ENCODE measurements around a stretch of chr2.

DNA sequence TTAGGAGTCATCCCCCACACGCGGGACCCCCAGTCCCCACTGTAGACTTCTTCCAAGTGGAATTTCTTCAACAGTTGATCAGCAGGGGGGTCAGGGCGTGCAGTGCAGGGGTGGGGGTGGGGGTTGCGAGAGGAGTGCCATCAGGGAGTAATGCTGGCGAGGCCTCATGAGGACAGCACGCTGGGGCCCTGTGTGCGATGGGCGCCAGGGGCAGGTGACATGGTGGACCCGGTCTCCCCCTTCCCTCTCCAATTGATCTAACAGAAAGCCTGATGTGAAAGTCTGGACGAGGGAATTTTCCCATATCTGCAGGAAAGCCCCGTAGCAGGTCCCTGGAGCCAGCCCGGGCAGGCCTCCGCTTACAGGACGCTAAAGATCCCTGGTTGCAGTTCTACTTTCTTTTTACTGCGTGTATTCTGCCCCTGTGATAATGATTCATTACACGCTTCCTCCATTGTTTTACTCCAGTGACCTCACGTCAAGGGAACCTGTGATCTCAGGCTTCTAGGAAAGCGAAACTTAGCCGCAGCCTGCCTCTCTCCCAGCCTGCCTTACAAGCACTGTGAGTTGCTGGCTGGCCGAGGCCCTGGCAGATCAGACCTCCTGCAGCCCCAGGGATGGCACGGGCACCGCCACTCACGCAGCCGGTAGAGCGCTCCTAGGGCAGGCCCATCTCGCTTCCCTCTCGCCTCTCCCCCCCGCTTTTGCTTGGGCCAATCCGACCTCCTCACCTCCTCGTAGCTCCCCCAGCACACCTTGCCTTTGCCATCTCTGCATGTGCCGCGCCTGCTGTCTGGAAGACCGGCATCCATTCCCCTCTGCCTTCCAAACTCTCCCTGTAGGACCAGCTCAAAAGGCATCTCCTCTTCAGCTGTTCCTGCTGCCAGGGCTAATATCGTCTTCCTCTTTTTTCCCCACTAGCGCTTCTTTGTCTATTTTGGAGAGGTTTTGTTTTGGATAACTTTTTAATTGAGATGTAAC lies 19.2 kb downstream of the NEURL3 start:
- RRBS = 78% methylated on average over 3 of the region's 35 CpGs

- RRBS = no CpG with 5 or more reads among the region's 3 CpGs
Observed at GRCh38 chr2:96503033-96503244, 2.2 kb downstream of the NEURL3 start.

DNA sequence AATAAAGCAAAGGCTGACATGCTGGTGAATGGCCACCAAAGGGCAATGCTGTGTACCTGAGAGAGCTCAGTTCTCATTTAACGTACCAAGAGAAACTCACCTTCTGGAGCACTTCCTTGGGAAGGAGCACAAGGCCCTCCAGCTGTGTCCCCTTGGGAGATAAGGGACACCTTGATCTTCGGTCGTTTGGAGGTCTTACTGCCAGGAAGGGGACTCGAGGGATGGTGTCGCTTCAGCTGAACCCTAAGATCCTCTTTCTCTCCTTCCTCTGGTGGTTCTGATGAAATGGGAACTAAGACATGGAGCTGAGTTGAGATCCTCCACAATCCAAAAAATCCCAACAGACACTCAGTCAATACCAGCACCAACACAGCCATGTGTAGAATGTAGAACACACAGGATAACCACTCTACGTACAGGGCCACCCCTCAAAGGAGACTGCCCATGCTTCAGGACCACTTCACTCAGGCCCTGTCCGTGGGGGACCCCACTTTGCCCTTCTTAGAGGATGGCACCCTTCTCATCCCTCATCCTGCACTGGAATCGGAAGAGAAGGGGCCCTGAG lies 32.8 kb downstream of the KANSL3 start:
- RRBS = no CpG with 5 or more reads among the region's 8 CpGs

GRCh38 chr2:96763305-96764360 lies 2.9 kb downstream of the CNNM4 start:
- RRBS = no CpG with 5 or more reads among the region's 9 CpGs

DNA sequence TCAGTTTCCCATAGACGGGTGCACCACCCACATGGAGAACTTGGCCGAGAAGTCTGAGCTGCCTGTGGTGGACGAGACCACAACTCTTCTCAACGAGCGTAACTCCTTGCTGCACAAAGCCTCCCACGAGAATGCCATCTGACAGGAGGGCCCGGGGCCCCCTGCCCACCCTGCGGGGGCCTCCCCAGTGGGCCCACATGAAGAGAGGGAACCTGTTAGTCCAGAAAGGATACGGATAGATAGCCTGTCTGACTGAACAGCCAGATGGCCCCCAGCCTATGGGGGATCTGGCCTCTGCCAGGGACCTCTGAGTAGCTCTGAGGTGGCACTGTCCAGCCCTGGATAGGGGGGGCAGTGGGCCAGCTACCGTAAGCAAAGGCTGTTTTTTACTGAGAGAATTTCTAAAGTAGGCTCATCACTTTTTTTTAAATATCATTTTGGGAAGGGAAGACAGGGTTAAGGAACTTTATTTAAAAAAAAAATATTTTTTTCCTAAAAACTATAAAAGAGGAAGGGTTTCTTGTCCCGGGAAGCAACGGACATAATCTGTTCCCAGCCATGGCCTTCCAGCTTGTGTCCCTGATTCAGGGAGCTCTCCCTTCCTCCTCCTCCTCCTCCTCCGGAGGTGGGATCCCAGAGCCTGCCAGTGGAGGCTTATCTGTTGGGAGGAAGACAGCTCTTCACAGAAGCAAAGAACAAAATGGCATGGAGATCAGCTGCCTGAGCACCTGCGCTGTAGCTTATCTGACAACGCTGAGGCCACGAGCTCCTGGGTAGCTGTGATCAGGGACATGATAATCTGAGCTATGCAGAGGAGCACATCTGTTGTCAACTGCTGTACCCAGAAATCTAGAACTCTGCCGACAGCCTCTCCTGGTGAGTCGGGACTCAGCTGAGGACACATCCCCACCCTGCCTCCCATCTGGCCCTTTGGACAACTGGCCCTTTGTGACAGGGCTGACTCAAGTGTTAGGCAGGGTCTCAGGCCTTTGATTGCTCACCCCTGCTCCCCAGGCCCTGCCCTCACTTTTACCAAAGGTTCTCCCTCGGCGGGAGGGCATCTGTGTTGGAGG lies 6.4 kb upstream of the CNNM3 start:
- RRBS = 92% methylated on average over 3 of the region's 20 CpGs

DNA sequence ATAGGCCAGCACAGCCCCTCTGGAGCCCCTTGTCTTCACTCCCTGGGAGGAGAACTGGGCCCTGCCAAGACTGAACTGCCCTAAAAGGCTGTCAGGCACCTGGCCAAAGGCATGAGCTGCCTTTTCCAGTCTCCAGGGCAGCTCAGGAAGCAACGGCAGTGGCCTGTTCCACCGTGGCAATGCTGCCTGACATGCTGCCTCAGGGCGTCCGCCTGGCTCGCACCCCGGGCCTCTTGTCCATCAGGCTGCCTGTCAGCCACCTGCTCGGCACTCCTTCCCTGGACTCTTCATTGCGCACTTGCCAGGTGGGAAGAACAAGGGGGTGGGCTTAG lies 37.9 kb upstream of the SEMA4C start:
- RRBS = 64% methylated on average over 1 of the region's 8 CpGs

GRCh38 chr2:97209648-97210559 lies 97.0 kb downstream of the ANKRD36 start:
- RRBS = no CpG with 5 or more reads among the region's 14 CpGs

DNA sequence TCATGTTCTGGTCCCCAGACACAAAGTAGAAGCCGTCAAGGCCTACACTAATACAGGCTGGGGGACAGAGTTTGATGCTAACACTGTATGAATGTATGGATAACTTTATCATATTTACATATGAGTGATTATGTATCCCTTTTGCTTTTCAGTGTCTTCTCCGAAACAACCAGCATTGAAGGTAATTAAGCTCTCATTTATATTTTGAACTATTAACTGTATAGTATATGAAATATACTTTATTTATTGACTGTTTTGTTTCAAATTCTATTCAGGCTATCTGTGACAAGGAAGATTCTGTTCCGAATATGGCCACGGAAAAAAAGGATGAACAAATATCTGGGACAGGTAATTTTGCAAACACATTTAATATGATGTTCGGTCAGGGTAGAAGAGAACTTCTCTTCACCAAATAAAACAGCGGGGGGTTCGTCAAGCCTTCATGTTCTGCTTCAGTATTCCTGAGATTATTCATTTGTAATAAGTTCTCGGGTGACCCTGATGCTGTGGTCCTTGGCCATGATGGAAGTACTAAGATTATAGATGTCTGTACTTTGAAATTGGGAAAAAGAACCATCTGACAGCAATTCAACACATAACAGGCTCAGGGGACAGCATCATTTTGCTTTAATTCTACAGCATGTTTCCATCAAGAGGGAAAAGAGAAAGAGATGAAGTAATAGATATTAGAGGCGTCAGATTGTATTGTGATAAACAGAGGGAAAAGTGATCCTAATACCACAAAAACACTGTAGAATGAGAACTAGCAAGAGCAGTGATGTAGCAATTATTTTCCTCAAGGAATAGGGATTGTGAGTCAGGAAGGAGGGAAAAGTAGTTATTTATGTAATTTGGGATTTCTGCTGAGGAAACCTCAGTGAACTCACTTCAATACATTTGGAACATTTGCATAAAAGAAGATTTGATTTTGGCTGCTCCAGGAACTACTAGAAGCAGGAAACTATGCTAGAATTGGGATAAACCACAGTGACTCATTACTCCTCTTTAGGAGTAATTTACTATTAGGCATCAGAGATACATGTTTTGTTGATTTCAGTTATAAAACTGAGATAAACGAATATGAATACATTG lies 98.8 kb downstream of the ANKRD36 start:
- RRBS = no CpG with 5 or more reads among the region's 10 CpGs

DNA sequence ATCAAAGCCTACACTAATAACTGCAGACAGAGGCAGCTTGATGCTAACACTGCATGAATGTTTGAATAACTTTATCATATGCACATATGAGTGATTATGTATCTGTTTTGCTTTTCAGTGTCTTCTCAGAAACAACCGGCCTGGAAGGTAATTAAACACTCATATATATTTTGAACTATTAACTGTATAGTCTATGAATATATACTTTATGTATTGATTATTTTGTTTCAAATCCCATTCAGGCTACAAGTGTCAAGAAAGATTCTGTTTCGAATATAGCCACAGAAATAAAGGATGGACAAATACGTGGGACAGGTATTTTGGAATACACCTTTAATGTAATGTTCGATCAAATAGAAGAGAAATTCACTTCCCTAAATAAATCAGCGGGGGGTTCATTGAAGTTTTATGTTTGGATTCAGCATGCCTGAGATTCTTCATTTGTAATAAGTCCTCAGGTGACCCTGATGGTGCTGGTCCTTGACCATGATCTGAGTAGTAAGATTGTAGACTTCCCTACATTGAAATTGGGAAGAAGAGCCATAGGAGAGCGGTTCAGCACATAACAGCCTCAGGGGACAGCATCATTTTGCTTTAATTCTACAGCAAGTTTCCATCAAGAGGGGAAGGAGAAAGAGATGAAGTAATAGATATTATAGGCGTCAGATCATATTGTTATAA lies 102.4 kb downstream of the ANKRD36 start:
- RRBS = no CpG with 5 or more reads among the region's 7 CpGs

- RRBS = no CpG with 5 or more reads among the region's 8 CpGs
Observed at GRCh38 chr2:97619105-97619599, 26.7 kb upstream of the COX5B start.

GRCh38 chr2:97637023-97637718 lies 8.7 kb upstream of the COX5B start:
- RRBS = no CpG with 5 or more reads among the region's 6 CpGs

- RRBS = 3% methylated on average over 4 of the region's 24 CpGs
Observed at GRCh38 chr2:97646226-97646612, 357 bp downstream of the COX5B start.

DNA sequence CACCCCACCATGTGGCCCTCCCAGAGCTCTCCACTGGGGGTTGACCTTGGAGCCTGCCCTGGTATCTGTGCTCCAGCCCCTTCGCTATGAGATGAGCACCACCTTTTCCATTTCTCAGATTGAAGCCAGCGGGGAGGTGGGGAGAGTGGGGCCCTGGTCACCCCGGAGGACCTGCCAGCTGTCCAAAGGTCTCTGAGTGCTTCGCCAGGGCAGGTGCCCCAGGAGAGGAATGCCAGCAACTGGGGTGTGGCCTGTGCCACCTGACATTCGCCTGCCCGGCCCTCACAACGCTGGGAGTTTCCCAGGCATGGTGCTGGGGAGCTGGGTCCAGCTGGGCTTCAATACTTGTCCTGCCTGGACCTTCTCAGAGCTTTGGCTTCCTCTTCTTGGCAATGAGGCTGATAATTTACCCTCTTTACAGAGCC lies 5.9 kb upstream of the ZAP70 start:
- RRBS = 38% methylated on average over 3 of the region's 7 CpGs

DNA sequence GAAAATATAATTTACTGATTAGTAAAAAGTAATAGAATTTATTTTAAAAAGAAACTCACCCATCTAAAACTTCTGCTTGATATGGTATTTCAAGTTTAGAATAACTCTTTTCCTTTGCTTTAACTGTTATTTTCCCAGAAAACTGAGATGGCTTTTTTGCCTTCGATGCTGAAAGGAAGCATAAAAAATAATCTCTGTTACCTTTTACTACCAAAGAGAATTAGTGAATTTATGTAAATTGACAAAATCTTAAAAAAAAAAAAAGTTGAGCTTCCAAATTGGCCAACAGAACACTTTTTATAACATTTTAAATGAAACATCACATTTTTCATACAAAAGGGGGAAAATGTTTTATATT lies 101.7 kb downstream of the ZAP70 start:
- RRBS = no CpG with 5 or more reads among the region's 1 CpG

DNA sequence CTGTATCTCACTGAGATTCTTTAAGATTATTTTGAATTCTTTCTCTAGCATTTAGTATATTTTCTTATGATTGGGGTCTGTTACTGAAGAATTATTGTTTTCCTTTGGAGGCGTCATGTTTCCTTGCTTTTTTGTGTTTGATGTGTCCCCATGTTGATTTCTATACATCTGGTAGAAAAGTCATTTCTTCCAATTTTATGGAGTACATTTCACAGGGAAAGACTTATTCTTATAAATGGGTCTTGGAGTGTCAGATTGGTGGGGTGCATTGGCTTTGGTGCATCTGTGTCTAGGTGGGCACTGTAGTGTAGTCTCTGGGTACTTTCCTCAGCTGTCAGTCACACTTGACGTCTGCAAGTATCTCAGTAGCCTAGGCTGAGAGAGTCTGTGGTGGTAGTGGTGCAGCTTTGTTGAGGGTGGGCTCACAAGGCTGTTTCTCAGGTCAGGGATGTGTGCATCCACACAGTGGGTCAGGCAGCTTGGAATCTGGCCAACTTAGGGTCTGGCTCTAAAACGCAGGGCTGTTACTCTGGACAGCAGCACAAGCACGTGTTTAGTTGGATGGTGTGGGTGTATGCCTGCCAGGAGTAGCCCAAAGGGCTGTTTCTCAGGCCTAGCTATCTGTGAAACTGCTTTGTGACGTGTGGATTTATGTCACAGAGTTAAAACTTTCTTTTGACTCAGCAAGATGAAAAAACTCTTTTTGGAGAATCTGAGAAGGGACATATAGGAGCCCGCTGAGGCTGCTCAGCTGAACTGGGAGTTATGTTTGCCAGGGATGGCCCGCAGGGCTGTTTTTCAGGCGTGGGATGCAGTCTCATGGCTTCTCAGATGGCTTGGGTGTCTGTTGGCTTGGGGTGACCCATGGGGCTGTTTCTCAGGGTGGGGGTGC lies 109.3 kb downstream of the TMEM131 start:
- RRBS = no CpG with 5 or more reads among the region's 8 CpGs

GRCh38 chr2:98378621-98379646 lies 32.7 kb downstream of the CNGA3 start:
- RRBS = no CpG with 5 or more reads among the region's 12 CpGs

GRCh38 chr2:98583977-98584736 lies 24.2 kb downstream of the COA5 start:
- RRBS = no CpG with 5 or more reads among the region's 12 CpGs

DNA sequence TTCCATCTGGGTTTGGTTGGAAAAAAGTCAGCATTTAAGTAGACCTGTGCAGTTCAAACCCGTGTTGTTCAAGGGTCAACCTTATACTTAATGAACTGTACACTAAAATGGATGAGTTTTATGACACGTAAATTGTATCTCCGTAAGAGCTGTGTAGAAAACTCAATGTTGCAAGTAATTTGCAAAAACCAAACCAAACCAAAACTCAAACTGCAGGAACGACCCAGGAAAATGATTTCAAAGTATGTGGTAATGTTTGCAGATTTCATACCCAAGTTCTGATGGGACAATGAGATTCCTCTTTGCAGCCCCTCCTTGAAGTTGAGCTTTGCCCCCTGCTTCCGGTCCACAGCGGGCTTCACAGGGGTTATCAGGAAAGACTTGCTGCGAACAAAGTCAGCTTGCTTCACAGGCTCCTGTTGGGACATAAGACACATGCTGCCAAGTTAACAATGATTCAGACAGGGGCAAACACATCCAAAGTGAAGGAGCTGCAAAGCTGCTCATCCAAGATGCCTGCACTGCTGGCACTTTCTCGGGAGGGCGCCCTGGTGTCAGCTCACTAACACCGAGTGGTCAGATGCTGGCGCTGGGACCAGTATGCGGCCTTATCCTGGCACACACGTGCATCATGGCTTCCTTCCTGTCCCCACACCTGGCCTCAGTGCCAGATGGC lies 65.1 kb upstream of the MGAT4A start:
- RRBS = no CpG with 5 or more reads among the region's 13 CpGs

- RRBS = no CpG with 5 or more reads among the region's 2 CpGs
Observed at GRCh38 chr2:98824255-98824797, 93.4 kb upstream of the MGAT4A start.

All from Ishikawa (cell line).